NALM6 (cell line): ENCODE measurements around the genes TMEM52B, KLRC1 and PRH2.

DNA sequence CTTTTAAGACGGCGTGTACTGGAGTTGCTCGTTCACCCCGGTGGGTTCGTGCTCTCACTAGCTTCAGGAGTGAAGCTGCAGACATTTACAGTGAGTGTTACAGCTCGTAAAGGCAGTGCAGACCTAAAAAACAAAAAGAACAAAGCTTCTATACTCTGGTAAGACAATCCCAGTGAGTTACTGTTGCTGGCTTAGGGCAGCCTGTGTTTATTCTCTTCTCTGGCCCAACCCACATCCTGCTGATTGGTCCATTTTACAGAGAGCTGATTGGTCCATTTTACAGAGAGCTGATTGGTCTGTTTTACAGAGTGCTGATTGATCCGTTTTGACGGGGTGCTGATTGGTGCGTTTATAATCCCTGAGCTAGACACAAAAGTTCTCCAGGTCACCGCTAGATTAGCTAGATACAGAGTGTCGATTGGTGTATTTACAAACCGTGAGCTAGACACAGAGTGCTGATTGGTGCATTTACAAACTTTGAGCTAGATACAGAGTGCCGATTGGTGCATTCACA is 158.0 kb downstream of the KLRB1 start:
- PRO-cap: no peak

DNA sequence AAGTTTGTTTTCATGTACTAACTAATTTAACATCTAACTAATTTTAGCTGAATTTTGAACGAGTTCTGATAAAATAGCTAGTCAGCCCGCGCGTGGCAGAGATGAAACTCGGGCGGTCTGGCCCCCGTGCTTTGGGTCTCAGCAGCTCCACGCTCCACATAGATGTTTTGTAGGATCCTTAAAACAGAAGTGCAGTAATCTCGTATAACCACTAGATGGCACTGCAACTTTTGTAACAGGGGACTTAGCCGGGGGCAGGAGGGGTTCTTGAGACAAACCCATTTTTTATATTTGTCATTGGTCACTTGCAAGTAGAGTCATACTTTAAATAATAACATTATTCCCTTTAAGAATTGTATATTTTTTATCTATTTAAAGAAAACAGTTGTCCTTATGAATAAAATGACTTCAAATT is 10.0 kb downstream of the CD69 start:
- PRO-cap: no peak

DNA sequence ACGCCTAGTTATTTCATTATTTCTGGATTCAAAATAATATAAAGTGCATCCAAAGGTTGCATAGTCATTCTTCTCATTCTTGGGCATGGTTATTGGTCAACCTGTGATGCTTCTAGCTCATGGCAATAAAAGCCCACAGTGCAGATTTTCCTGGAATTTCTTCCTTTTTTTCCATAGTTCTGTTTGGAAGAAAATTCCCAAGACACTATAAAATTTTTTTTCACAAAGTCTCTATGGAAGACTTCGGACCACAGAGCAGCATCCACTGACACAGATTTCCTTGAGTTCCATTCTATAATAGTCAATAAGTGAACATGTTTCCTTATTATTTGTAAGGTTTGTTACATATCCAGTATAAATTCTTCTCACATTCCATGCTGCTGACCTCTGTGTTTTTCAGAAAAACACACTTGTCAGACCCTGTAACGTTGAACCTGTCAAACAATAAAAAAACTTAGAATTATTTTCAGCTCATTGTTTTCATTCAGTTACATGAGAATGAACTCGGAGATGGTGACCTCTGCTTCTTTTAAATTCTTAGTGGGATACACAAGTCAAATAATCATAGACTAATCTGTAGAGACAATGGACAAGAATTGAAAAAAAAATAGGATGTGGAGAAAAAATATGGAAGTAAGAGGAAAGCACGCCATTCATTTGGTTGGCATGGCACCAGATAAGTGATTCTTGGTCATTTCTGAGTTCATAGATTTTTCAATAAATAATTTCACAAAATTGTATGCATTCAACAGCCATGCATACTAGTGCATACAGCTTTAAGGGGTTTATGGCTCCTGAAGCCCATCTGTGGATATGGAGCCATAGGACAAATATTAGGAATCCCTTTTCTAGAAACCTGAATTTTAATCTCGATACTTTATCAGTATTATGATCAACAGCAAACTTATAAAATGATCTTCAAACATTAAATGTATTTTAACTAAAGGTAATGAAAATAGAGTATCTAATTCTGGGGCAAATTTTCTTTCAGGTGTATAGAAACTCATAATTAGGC is 7.2 kb downstream of the CD69 start:
- PRO-cap: no peak

GRCh38 chr12:9798010-9798364 is 29.3 kb upstream of the KLRF1 start:
- PRO-cap: no peak

DNA sequence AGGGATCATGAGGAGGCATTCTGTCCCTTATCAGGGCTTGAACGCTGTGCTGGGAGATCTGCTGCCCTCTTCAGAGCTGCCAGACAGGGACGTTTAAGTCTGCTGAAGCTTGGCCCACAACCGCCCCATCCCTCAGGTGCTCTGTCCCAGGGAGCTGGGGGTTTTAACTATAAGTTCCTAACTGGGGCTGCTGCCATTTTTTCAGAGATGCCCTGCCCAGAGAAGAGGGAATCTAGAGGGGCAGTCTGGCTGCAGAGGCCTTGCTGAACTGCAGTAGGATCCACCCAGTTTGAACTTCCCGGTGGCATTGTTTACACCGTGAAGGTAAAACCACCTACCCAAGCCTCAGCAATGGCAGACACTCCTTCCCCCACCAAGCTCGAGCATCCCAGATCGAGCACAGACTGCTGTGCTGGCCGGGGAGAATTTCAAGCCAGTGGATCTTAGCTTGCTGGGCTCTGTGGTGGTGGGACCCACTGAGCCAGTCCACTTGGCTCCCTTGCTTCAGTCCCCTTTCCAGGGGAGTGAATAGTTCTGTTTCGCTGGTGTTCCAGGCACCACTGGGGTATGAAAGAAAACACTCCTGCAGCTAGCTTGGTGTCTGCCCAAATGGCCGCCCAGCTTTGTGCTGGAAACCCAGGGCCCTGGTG is 20.0 kb downstream of the CLEC2B start:
- PRO-cap: no peak

GRCh38 chr12:9868124-9868757 is 913 bp downstream of the CLEC2B start:
- PRO-cap: no peak

DNA sequence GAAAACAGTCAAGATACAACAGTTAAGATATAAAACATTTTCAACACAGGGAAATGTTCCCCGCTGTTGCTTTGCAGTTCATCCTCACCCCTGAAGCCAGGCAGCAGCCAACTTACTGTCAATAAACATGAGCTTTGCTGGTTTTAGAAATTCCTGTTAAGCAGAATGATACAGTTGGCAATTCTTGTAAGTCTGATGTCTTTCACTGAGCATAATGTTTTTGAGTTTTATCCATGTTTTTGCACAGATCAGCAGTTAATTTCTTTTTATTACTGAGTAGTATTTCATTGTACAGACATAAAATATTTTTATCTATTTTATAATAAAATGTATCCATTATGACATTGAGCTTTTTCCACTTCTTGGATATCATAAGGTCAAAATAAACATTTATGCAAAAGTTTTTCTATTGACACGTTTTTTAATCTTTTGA is 1.3 kb upstream of the CLEC2B start:
- PRO-cap: unidirectional peak, minus-strand start at position 109 of the sequence

DNA sequence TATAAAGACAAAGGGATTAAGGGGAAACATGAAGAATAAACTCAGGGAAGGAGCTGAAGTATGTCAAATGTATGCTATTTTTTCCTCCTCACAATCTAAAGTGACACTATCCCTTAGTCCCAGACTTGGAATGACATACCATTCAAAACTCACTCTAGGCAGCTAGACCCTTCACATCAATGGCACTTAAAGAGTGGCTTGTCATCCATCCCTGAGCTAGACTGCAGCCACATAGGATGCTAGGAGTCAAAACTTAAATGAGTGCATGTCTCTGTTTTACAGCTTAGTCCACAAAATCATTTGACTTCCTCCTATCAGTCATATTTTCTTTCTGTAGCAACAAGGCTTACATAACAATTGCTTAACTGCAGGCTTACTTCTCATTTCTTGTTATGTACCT is 30.3 kb downstream of the CLEC1A start:
- PRO-cap: no peak

DNA sequence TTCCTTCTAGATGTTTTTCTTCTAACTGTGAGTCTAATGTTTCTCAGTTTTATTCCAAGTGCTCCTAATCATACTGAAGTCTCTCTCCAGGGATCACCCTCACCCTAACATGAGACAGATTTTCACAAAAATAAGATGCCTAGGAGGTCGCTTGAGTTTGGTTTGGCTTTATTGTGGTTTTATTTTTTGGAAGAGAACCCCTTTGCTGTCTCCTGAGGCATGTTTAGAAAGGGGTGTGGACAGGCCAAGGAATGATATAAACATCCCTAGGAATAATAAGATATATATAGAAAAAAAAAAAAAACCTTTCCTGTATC is 5.7 kb downstream of the CLEC1A start:
- PRO-cap: no peak

DNA sequence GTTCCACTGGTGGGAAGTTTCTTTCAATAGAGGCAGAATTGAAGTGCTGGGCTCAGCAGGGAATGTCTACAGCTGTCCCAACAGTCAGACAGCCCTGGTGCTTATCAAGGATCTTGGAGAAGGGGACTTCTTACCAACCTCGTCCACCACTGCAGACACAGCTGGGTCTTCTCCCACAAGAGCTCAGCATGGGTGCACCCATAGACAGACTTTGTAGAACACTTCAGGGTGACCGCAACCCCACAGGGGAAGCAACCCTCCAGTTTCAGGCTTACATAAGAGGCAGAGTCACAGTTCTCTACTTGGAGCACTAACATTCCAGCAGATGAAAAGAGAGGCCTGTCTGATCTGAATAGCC is 3.5 kb upstream of the CLEC1A start:
- PRO-cap: no peak

DNA sequence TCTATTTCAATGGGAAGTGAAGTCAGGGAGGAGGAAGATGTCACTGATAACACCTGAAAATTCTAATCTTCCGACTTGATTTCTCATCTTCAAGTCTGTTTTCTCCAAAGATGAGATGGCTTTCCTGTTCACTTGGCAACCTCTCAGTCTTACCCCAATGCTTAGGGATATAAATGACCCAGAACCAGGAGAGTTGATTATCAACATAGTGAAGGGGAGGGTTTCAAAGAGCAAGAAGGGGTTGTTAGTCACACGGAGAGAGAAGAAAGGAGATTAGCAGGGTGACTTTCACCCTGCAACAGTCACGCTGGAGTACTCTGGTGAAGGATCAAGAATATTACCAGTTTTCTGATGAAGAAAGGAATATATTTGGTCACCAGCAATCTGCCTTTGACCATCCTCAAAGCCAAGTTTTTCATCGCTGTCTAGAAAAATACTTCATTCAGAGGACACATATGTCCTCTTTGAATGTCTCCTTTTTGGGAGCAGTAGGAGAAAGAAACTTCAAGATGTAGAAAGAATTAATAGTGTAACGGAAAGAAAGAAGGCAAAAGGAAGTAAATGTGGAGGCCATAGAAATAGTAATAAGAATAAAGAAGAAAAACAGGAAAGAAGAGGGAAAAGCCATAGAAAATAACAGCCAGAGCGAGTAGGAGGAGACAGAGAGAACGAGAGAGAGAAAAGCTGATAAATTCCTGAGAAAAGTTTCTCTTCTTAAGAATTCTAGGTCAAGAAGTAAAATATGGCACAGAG is at the start of gene TMEM52B:
Gene TMEM52B (plus strand): TSS at position 271 of the 753 bp plus-strand sequence.
- PRO-cap: no peak

DNA sequence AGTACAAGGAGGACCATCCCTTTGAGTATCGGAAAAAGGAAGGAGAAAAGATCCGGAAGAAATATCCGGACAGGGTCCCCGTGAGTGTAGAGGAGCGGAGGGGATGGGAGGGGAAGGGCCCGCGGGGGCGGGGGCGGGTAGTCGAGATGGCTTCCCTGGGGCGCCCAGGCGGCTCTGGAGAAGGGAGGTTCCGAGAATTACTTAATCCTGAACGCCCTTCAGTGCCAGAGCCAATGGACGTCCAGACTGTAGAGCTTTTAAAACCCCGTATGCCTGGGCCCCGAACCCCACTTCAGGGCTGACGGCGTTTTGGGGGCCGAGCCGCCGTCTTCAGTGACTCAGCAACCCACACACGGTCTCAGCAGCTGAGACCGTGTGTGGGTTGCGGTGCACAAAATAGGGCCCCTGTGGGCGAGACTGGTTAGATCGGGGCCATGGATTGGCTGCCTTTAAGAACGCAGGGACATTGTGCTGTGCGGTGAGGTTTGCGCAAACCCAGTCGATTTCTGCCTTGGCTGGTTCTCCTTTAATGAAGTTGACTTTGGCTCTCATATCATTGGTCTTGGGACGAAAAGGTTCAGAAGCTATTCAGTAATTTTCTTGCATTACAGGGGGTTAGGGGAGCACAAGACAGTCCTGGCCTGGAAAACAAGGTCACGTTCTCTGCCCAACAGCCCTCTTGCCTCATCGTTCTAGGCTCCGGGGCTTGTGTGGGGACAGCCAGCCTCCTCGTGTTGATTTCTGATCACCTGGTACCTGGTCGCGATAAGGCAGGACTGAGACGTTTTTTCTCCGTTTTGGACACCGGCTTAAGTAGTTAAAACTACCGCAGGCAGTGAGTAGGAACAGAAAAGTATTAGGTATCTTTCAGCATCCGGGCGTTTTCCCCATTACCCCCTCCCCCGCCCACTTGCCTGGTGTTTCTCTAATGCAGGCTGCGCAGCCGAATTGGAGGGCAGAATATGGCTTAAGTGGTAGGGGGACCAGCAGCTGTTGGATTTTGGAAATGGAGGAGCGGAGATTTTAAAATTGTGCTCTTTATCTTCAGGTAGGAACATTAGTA is 794 bp downstream of the GABARAPL1 start:
- PRO-cap: no peak

- PRO-cap: no peak
These were observed 16.7 kb upstream of the KLRD1 start for GRCh38 chr12:10291025-10291289.

DNA sequence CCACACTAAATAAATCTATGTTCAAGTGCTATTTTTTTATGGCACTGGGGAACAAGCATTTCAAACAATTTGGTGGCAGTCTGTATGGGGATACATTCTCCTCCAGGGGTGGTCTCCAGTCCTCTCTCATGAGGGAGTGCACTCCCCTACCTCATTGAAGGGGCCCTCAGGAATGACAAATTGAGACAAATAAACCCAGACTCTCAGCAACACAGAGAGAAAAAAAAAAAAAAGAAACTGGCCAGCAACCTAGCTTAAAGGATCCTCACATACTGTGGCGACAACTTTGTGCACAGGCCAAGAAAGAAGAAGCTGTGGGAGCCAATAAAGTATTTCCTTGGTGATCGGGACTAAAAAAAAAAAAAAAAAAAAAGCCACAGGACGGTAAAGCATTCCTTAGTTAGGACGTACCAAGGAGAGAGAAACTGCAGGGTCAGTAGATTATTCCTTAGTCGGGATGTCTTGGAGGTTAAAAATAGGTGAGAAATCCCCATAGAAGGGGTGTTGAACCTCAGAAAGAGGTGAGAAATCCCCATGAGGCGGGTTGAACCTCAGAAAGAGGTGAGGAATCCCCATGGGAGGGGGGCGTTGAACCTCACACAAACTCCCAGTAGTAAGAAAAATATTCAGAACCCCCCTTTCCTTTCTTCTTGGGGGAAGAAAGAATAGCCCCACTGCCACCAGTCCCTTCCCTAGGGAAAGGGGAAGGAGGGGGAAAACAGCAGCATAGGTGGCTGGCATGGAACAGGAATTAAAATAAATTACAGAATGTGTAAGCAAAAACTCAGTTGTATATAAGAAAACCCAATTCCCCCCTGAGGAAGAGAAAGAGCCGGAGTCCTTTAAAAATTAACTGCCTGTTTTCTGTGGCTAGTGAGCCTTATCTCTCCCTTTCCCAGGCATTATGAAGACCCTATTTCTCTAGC is 27.0 kb downstream of the KLRK1 start:
- PRO-cap: no peak

- PRO-cap: no peak
These were observed at the start of gene KLRC1 for GRCh38 chr12:10452939-10453583. TSS of gene KLRC1 (minus strand) at chr12:10453377.

DNA sequence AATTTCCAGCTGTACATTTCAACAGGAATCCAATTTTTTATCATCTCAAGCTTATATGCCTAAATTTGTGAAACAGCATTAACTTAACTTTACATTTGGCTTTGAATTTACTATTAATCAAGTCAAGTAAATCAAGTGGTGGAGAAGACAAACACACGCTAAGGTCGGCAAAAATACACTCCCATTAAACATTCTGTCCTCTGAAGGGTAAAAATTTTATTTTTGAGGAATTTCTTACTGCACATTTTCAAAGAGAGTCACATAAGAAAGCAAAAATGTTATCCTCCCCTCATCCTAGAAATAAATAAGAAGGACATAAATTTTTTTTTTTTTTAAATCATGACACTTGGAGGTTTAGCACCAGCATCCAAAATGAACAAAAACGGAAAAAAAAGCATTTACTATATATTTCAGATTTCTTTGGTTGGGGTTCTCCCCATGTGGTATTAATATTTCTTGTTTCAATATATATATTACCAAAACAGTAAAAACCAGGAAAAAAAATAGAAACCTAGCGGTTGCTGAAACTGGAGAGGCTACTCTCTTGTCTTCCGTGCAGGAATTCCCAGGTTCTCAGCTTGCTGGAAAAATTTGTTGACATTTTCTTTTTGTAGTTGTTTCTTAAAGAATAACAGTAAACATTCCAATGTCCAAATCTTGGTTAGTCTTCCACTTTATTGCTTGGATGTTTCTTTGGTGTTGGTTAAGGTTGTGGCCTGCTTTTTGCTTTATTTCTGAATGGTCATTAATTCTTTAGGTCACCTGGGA is 24.0 kb downstream of the YBX3 start:
- PRO-cap: no peak

GRCh38 chr12:10718010-10719020 is 4.8 kb downstream of the YBX3 start:
- PRO-cap: no peak

DNA sequence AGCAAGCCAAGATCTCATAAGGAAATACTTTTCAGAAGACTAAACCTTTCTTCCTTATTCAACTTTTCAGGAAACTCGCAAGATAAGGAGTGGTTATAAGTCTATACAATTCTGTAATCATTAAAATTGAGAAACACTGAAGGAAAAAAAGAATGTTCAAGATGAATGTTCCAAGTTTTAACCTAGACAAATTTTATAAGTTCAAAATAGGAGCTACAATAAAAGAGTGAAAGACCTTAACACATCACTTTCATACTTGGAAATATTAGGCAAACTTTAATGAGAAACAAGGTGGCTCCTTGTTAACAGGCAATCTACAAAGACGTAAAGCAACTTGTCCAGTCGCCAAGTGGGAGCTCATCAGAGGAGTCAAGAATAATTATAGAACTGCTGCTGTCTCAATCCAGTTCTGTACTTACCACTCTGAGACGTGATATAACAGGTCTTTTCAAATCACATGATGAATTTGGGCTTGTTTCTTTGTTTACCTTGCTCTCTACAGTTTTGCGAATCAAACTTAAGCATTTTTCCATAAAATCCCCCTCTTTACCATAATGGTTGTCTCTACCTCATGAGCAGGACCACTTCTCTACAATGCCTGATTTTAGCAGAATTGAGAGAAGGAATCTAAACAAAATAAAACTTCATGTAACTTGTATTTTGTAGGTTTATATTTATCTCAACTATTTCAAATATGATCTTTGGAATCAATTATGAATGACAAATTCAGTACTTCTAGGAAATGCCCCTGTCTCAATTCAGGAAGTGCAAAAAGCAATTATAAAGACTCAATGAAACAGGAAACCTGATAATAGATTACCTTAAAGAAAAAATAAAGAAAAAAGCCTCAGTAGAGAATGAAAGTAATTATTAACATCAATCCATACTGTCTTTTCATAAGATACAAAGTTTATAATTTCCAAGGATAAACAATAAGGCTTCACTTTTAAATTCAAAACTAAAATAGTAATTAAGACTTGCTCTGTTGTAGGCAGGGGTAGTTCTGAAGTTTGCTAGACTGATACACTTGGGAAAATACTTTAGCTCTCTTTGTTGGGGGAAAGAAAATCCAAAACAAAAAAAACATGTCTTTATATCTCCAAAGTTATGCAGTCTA is 3.5 kb downstream of the YBX3 start:
- PRO-cap: no peak

GRCh38 chr12:10721867-10722264 is 1.3 kb downstream of the YBX3 start:
- PRO-cap: bidirectional peak, plus-strand start at chr12:10722115, minus-strand start at chr12:10721993

GRCh38 chr12:10929116-10929530 is at the start of gene PRH2:
TSS of gene PRH2 (plus strand) at chr12:10929236.
- PRO-cap: no peak